Cytotoxic T cell (primary cell): ENCODE measurements around a stretch of chr22.

DNA sequence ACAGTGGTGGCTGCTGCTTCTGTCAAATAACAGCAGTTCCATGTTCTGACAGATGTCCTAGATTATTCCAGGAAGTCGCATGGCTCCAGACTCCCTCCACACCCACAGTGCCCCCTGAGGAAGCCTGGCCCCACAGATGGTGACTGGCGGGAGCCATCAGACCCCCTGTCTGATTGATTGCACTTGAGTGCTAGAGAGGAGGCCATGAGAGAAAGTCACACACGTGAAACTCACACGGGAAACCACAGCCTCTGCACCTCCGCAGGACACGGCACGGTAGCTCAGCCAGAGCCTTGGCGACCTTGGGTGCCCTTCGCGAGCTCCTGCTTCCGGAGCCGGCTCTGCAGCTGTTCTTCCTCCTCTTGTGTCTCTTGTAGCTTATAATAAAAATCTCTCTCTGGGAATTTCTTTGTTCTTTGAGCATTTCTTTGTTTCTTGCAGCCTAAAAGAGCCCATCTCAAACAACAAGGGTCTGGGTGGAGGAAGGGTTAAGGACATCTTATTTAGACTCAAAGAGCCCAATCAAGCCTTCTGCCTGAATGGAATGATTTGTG is 570.8 kb upstream of the TAFA5 start:
- PRO-cap, 2 experiments = no peak in any of the 2 experiments

GRCh38 chr22:48225553-48225916 is 263.8 kb upstream of the TAFA5 start:
- PRO-cap, 2 experiments = no peak in any of the 2 experiments

DNA sequence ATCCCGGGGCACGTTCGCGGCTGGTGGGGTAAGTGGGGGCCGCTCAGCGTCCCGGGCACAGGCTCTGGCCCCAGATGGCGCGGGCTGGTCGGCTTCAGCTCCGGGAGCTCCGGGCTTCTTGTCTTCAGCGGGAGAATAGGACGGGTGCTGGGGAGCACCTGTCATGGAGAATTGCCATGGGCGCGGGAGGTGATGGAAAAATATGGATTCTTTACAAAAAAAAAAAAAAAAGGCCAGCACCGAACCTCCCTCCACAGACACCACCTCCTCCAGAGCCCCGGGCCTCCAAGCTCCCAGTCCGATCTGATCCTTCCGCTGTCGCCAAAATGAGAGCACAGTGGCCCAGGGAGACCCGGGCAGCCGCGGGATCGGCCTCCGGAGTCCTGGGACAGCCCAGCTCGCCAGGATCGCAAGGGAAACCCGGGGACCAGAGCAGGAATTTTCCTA is 1.2 kb downstream of the TAFA5 start:
- PRO-cap, 2 experiments = no peak in any of the 2 experiments

DNA sequence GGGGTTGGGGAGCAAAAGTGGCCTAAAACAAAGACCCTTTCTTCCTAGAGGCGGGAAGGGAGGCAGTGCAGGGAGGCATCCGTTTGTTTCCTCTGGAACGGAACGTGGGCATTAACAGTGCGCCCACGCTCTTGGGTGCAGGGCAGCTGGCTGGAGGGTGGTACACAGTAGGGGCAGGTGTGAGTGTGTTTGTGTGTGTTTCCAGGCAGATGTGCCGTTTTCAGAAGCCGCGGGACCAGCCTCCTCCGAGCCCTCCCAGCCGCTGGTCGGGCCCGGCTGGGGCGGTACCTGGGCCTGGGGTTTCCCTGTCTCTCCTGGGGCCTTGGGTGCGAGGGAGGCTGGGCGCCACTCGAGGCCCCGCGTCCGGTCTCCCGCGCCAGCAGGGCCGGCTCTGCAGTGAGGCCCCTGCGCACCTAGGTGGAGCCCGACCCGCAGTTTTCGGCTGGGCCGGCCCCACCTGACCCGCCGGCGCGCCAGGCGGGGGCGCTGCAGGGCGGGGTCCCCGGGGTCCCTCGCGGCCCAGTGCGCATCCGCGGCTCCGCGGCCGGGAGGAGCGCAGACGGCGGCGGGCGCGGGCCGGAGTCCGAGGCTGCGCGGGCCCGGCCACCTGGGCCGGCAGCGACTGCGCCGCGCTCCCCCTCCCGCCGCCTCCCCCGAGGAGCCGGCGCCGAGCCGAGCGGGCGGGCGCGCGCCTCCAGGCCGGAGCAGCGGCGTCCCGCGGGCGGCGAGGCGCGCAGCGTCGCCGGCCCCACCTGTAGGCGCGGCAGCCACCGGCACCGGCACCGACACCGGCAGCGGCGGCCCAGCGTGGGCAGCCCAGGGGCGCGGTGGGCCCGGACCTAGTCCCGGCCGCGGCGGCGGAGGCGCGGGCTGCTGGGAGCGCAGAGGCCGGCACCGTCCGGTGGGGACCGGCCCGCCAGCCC is 85.7 kb downstream of the TAFA5 start:
- PRO-cap, 2 experiments = no peak in any of the 2 experiments

DNA sequence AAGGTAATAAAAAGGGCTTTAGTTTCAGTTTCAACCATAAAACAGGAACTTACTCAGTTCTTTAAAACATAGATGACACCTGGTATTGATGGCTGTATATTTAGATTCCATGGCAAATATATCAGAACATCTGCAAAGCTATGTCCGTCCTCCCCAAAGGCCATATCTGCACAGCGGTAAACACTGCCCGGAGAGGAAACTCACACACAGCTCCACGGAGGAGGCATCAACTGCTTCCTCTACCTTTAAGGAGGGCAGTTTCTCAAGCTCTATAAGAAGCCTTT is 345.1 kb downstream of the TAFA5 start:
- PRO-cap, 2 experiments = no peak in any of the 2 experiments

DNA sequence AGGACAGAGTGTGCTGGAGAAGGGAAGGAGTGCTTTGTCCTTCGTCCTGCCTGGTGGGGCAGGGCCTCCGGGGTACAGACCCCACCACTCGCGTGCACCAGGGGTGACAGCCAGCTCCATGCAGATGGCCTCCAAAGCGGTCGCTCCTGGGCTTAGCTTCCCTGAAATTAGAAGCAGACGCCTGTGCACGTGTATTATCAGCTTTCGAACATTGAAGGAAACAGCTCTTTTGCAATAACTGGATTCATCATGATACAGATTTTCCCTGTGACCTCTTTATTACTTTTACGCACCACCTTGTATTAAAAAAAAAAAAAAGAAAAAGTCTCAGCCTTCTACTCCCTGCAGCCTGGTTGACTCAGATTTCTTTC is 378.6 kb downstream of the TAFA5 start:
- PRO-cap, 2 experiments = no peak in any of the 2 experiments

GRCh38 chr22:49062032-49062964 is 572.9 kb downstream of the TAFA5 start:
- PRO-cap, 2 experiments = no peak in any of the 2 experiments

DNA sequence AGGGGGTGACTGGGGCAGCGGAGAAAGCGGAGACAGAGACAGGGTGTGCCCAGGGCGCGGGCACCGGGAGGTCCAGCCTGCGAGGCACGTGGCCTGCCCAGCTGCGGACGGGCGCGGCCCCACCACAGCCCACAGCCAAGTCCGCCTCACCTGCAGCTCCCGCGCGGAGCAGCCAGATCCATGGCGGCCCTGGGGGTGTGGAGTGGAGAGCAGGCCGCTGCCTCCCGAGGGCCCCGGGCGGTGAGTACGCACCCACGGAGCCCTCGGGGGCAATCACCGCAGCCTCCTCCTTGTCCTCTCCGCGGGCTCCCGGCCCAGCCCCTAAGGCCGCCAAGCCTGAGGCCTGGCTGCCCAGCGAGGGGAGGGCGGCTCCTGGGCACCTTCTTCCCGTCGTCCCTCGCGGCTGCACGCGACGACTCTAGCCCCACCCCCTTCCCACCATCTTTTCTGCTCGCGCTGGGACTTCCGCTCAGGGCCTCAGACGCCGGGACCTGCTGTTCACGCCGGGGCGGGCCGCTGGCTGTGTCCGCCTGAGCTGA is 286.4 kb downstream of the BRD1 start:
- PRO-cap, 2 experiments = no peak in any of the 2 experiments

- PRO-cap, 2 experiments = no peak in any of the 2 experiments
Observed at GRCh38 chr22:49658349-49658805, 169.3 kb downstream of the BRD1 start.

GRCh38 chr22:49659735-49660411 is 167.8 kb downstream of the BRD1 start:
- PRO-cap, 2 experiments = no peak in any of the 2 experiments

- PRO-cap, 2 experiments = no peak in any of the 2 experiments
Observed at GRCh38 chr22:49793760-49794503, 33.7 kb downstream of the BRD1 start.

- PRO-cap, 2 experiments = peak in 2 of 2 experiments; most common minus-strand start chr22:49817596 (in 1)
Observed at GRCh38 chr22:49817396-49818259, 10.0 kb downstream of the BRD1 start.

GRCh38 chr22:49884417-49884951 is 30.8 kb downstream of the ZBED4 start:
- PRO-cap, 2 experiments = no peak in any of the 2 experiments

DNA sequence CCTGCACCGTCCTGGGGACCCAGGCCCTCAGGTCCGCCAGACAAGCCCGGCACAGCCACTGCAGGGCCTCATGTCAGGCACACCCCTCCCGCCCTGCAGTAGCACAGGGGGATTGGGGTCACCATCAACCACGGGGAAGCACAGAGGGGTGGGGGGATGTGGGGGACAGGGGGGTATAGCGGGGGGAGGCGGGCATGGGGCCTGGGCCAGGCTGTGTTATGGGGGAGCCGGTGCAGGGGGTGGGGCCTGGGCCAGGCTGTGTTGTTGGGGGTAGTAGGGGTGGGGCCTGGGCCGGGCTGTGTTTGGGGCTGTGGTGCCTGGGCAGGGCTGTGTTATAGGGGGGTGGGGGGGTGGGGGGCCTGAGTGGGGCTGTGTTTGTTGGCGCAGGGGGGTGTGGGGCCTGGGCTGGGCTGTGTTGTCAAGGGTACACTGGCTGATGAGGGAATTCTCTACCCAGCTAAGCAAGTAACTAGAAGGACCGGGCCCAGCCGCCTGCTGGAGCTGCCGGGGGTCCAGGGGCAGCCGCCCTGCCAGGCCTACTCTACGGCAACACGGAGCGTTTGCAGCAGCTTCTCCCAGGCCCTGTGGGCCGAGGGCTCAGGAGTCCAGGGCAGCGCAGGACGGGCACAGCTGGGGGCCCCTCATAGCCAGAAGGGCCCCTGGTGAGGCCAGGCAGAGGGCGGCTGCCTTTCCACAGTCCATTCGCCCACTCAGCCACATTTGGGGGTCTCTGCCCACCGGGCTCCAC is 10.2 kb upstream of the PIM3 start:
- PRO-cap, 2 experiments = no peak in any of the 2 experiments

GRCh38 chr22:49953909-49954306 is 6.7 kb upstream of the PIM3 start:
- PRO-cap, 2 experiments = no peak in any of the 2 experiments

GRCh38 chr22:49962904-49963275 is 2.3 kb downstream of the PIM3 start:
- PRO-cap, 2 experiments = no peak in any of the 2 experiments

GRCh38 chr22:49964808-49965788 is 4.5 kb downstream of the PIM3 start:
- PRO-cap, 2 experiments = peak in 1 of 2 experiments; most common plus-strand start chr22:49965636 (in 1)

- PRO-cap, 2 experiments = no peak in any of the 2 experiments
Observed at GRCh38 chr22:49996111-49996617, 16.4 kb downstream of the IL17REL start.

DNA sequence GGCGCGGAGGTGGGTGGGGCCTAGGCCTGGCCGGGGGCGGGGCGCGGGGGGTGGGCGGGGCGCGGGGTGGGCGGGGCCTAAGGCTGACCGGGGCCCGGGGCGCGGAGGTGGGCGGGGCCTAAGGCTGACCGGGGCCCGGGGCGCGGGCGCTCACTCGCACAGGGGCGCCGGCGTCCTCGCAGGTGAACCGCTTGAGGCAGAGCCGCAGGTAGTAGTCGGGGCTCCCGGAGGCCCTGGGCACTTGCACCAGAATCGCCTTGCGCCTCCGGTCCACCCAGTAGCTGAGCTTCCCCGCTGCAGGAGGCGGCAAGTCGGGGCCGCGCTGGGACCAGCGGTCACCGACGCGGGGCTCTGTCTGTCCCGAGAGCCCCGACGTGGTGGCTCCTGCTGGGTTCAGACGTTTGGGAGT is 12.9 kb downstream of the IL17REL start:
- PRO-cap, 2 experiments = no peak in any of the 2 experiments

GRCh38 chr22:50115590-50115998 is 25.8 kb downstream of the MOV10L1 start:
- PRO-cap, 2 experiments = no peak in any of the 2 experiments